Mesenchymal stem cell of the bone marrow (primary cell): Measurements from ENCODE around the genes CHTF18, GNG13 and MEIOB.

DNA sequence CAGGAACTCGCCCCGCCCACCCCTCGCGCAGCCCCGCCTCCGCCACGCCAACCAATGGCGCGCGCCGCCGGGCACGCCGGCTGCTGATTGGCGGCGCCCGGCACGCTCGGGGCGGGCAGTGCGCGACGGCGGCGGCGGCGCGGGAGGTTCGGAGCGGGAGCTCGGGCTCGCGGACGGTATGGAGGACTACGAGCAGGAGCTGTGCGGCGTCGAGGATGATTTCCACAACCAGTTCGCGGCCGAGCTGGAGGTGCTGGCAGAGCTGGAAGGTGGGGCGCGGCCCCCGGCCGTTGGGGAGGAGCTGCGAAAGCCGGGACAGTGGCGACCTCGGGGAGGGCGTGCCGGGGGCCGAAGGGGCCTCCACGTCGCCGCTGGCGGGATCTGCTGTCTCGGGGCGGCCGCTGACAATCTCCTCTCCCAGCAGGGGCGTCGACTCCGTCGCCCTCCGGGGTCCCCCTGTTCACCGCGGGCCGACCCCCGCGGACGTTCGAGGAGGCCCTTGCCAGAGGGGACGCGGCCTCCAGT, at the start of gene CHTF18:
Gene CHTF18 (plus strand): TSS at position 114 of the 525 bp plus-strand sequence.
- CAGE, long polyA plus RNA: no peak

DNA sequence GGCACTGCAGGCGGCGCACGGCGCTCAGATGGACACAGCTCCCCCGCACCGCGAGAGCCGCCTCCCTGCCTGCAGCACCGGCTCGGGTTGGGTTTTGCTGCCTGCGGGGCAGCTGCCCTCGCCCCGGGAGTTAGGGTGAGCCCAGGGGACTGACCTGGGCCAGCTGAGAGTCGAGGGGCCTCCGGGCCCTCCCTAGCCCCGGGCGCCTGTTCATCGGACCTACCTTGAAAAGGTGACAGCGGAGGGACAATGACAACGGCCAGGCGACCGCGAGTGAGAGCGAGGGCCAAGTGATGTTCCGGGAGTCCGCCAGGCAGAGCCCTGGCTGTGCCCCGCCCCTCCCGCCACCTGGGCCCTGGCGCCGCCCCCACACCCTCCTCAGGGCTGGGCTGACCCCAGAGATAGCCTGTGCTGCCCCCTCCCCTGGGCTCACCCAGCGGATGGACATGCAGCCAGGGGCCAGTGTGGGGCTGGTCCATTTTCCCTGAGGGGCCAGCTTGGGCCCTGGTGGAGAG, at the start of gene GNG13:
Gene GNG13 (minus strand): TSS at position 292 of the 515 bp plus-strand sequence.
- CAGE, long polyA plus RNA: no peak

- CAGE, long polyA plus RNA: no peak
Observed at GRCh38 chr16:1157190-1157914, 4.4 kb downstream of the CACNA1H start.

DNA sequence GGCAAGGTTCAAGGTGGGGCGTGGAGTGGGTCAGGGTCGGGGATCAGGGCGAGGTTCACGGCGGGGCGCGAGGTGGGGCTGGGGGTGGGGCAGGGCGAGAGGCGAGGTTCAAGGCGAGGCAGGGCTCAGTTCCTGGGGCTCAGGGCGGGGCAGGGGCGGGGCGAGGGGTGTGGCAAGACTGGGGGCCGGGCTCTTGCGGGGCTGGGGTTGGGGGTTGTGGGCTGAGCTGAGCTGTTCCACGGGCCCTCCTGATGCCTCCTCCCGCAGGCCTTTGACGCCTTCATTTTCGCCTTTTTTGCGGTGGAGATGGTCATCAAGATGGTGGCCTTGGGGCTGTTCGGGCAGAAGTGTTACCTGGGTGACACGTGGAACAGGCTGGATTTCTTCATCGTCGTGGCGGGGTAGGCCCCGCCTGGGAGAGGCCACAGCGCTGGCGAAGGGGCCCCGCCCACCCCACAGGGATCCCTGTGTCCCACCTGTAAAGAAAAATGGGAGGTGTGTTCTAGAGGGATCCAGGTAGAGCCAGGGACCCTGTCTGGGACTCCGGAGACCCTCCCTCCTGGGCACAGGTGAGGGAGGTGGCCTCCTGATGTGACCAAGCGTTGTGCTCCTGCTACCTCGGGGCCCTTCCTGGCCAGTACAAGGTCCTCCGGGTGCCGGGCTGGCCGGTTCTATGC, 29.8 kb downstream of the TPSG1 start:
- CAGE, long polyA plus RNA: no peak

DNA sequence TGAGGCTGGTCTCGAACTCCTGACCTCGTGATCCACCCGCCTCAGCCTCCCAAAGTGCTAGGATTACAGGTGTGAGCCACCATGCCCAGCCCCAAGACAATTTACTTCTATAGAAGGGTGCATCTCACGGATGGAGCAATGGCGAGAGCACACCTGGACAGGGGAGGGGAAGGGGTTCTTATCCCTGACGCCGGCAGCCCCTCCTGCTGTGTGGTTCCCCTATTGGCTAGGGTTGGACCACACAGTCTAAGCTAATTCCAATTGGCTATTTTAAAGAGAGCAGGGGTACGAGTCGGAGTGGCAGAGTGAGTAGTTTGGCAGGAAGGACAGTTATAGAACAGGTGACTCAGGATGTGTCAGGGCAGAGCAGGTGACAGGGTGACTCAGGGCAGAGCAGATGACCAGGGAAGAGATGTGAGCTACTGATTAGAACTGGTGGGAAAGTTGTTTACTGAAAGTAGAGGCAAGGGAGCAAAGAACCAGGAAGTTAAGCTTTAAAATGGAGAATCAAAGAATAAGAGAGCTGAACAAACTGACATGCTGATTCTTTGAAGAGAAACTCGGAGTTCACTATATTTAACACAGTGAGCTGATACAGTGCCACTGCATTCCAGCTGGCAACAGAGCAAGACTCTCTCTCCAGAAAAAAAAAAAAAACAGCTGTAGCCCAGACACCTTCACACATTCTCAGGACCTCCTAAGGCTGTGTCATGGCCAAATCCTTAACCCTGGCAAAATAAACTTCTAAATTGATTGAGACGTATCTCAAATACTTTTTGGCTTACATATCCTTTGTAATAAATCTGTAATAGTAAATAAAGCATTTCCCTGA, 12.5 kb upstream of the UBE2I start:
- CAGE, long polyA plus RNA: no peak

- CAGE, long polyA plus RNA: no peak
Observed at GRCh38 chr16:1332303-1333013, 987 bp upstream of the BAIAP3 start.

- CAGE, long polyA plus RNA: no peak
Observed at GRCh38 chr16:1460885-1461423, 13.9 kb downstream of the CLCN7 start.

GRCh38 chr16:1471872-1472337, 2.9 kb downstream of the CLCN7 start:
- CAGE, long polyA plus RNA: no peak

GRCh38 chr16:1531929-1533091, 1.2 kb upstream of the TMEM204 start:
- CAGE, long polyA plus RNA: no peak

GRCh38 chr16:1597101-1597676, 14.7 kb downstream of the IFT140 start:
- CAGE, long polyA plus RNA: no peak

DNA sequence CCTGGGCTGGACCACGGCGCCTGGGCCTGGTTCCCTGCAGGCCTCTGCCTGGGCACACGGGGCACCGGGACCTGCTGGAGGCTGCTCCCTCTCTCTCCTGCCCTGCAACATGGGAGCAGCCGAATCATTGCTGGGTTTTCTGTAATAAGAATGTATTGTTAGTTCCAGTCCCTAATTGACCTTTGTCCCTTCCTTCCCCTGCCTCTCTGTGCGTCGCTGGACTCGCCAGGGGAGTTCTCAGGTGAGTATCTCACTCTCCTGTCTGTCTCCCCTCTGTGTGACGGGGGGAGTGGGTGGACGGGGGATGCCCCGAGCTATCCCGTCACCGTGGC, 13.5 kb downstream of the NME3 start:
- CAGE, long polyA plus RNA: no peak

DNA sequence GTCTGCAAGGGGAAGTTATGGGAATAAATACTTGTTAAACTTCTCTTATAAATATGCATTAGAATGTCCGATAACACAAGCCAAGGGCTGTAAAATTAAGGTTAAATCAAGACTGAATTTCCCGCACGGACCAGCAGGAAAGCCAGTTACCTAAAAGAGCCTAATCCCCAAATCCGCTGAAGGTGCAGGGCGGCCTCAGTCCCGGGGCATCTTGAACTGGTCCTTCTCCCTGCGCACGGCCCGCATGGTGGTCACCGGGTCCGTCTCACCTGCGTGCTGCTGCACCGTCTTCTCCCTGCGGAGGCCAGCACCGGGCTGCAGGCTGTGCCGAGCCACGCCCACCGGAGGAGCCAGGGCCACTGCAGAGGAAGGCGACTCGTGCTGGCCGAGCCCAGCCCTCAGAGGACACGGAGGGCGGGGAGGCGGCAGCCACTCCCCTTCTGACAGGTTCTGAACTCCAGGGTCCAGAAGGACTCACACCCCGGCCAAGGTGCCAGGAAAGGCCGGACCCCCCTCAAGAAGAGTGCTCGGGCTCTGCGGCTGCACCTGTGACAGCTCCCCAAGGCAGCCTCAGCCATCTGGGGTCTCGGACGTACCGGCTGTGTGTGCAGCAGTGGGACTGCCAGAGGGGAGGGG, 15.7 kb upstream of the IGFALS start:
- CAGE, long polyA plus RNA: no peak

GRCh38 chr16:1819585-1820085, 7.0 kb downstream of the HAGH start:
- CAGE, long polyA plus RNA: no peak

DNA sequence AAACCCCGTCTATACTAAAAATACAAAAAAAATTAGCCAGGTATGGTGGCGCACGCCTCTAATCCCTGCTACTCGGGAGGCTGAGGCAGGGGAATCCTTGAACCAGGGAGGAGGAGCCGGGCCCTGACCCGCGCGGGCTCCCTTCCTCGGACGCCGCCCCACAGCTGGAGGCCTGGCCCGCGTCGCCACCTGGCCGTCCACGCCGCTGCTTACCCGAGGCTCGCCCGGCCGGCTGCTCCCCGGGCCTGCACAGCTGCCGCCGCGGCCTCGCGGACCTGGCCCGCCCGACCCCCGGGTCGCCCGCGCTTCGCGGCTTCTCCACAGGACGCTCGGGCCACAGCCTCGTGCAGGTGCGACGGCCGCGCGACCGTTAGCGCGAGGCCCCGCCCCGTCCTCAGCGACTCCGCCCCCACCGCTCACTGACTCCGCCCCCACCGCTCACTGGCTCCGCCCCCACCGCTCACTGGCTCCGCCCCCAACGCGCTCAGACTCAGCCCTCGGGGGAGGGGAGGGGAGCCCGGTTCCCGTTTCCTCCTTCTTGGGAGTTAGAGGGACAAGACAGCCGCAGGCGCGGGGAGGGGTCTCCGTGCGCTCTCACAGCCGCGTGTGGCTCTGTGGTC, at the start of gene MEIOB:
Gene MEIOB (minus strand): TSS at position 385 of the 620 bp plus-strand sequence.
- CAGE, long polyA plus RNA: no peak

GRCh38 chr16:1884102-1884848, 12.3 kb upstream of the MEIOB start:
- CAGE, long polyA plus RNA: no peak

GRCh38 chr16:1917839-1918224, 383 bp downstream of the HS3ST6 start:
- CAGE, long polyA plus RNA: no peak

GRCh38 chr16:1962247-1962954, 2.2 kb downstream of the RPS2 start:
- CAGE, long polyA plus RNA: no peak

DNA sequence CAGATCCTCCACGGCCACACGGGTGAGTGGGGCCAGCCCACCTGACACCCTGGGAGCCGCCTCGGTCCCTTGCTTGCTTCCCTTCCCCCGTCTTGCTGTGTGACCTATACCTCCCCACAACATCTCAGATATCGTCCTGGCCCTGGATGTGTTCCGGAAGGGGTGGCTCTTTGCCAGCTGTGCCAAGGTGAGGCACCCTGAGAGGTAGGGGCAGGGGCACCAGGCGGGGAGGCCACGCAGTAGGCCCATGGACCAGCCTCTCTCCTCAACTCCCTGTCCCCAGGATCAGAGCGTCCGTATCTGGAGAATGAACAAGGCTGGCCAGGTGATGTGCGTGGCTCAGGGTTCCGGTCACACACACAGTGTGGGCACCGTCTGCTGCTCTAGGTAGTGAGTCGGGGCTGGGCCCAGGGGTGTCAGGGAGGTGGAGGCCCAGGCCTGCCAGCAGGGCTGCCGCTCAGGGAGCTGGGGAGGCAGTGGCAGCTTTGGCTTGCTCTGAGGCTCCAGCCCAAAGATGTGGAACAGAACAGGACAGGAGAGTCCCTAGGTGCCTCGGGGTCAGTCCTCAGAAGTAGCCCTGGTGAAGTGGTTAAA, 4.2 kb downstream of the TBL3 start:
- CAGE, long polyA plus RNA: no peak

- CAGE, long polyA plus RNA: no peak
Observed at GRCh38 chr16:1977118-1977871, 4.0 kb downstream of the NOXO1 start.

- CAGE, long polyA plus RNA: no peak
Observed at GRCh38 chr16:1999060-1999616, 9.4 kb downstream of the SYNGR3 start.